ENCODE data around the gene ELOVL6.

DNA sequence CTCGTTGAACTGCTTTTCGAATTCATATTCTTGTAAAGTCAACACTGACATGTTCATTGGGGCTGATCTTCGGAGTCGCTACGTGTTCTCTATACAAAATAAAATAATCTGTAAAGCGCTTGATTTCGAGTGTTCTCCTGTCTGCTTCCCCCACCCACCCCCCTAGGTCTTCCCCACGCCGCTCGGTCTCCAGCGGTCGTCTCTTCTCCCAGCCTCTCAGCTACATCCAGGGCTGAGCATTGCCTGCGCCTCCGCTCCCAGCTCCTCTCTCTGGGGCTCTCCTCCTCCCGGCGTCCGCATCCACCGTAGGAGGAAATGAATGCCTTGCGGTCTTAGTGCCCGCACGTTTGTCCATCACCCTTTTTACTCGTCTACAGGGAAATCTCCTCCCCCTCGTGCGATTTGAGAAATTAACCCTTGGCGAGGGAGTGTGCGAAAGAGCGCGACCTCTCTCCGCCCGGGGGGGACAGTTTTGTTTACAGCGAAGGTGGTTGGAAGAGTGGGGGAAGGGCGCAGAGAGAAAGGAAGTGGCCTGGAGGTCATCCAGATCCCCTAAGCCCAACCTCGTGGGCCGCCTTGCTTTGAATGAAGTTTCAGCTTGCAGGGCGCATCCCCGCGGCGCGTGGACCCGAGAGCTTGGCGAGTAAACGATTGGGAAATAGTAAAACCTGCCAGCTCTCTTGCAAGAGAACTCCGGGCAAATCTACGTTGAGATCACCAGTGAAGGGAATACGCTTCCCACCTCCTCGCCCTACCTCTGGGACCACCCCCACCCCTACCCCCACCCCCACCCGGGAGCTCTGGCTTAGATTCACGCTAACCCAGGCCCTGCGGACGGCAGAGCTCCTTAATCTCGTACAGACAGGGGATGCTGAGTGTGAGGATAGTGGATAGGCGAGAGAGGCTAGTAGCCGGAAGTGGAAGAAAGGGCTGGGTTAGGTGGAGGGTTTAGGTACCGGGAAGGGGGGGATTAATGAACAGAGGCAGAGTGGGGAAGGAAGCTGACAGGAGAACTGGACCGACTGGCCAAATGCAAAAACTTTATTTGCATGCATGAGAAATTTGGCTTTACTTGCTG lies at the start of gene ELOVL6:
TSS of gene ELOVL6 (minus strand) at position 337 of the 1,078 bp plus-strand sequence.
- RRBS: 2% methylated on average over 6 of the region's 55 CpGs

GRCh38 chr4:110613960-110614494 lies 8.8 kb downstream of the PITX2 start:
- RRBS: no CpG with 5 or more reads among the region's 20 CpGs

- RRBS: 31% methylated on average over 22 of the region's 60 CpGs
Measured at GRCh38 chr4:110632028-110632704, 9.3 kb upstream of the PITX2 start.

- RRBS: no CpG with 5 or more reads among the region's 2 CpGs
Measured at GRCh38 chr4:112187452-112188126, 42.3 kb downstream of the FAM241A start.

- RRBS: no CpG with 5 or more reads among the region's 9 CpGs
Measured at GRCh38 chr4:112398415-112399450, 101.6 kb downstream of the ALPK1 start.

- RRBS: no CpG with 5 or more reads among the region's 17 CpGs
Measured at GRCh38 chr4:112564721-112565078, 48.7 kb upstream of the NEUROG2 start.

DNA sequence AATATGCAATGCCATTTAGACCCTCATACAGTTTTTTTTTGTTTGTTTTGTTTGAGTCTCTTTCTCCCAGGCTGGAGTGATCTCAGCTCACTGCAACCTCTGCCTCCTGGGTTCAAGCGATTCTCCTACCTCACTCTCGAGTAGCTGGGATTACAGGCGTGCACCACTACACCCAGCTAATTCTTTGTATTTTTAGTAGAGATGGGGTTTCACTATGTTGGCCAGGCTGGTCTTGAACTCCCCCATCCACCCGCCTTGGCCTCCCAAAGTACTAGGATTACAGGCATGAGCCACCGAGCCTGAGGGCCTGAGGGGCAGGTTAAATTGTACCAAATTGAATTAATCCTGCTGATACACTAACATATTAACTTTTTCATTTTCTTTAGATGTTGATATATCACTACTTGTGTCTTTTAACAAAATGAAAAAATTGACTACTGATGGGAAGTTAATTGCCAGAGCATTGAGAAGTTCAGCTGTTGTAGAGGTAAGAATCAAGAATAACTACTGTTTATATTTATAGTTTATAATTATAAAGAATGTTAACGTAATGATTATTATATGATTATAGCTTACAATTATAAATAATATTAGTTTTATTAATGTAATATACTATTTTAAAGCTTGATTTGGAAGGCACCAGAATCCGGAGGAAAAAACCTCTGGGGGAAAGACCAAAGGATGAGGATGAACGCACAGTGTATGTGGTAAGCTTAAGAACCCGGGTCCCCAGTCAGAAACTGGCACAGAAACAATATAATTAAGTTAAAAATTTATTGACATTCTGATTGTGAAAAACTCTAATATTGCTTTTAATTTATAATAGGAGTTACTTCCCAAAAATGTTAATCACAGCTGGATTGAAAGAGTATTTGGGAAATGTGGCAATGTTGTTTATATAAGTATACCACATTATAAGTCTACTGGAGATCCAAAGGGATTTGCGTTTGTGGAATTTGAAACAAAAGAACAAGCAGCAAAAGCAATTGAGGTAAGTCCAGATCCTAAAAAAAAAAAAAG lies 9.3 kb downstream of the LARP7 start:
- RRBS: 96% methylated on average over 3 of the region's 10 CpGs

DNA sequence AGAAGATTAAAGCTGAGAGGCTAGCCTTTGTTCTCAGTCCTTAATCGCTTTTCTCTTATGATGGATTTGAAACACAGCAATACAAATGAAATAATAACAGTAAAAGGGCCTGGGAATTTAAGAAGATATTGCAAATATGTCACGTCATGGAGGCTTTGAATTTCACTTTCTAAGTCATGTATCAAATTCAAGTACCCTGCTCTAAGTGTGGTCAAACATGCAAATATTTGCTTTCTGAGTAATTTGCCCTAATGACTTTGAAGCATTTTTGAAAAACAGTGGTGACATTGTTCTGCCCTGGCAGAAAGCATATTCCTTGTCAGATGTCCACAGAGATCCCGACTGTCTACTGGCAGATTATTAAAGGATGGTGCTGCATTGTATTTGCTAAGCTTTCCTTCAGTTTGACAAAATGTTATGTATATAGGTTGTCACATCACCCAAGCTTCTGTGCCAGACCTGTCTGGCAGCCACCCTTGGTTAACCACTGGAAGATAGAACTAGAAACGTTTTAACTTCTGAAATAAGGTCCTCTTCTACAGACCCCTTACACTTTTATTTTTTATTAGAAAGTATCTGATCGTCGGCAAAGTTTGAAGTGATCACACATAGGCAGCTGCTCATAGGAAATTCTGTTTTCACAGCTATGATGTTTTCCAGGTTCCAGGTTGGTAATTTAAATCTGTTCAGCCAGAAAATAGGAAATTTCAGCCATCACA lies 92.5 kb downstream of the ANK2 start:
- RRBS: no CpG with 5 or more reads among the region's 6 CpGs

GRCh38 chr4:113147519-113148199 lies 98.2 kb downstream of the ANK2 start:
- RRBS: no CpG with 5 or more reads among the region's 2 CpGs

- RRBS: no CpG with 5 or more reads among the region's 1 CpG
Measured at GRCh38 chr4:113294422-113294958, 245.0 kb downstream of the ANK2 start.

DNA sequence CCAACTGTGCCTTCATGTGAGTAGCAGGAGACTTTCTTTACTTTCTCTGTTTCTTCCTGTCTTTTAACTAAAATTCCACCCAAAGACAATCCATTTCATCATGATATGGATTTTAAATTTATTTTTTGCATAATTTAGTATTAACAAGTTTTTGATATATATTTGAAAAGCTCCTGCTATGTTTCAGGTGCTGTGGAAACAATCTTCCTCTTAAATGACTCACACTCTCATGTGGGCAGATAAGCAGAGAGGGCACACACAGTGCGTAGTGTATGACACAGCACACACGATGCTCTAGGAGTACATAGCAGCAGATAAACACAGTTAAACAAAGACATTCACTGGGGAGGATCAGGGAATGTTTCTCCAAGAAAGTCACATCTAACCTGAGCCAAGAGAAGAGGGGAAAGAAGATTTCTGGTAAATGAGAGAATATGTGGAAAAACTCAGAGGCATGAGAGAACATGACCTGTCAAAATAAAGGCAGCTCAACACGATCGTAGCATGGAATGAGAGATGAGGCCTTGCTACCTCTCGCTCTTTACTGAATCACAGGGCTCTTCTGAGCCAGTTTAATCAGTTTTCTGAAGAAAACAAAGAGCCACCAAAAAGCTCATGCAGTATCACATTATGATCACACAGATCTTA lies 250.9 kb downstream of the ANK2 start:
- RRBS: no CpG with 5 or more reads among the region's 5 CpGs

DNA sequence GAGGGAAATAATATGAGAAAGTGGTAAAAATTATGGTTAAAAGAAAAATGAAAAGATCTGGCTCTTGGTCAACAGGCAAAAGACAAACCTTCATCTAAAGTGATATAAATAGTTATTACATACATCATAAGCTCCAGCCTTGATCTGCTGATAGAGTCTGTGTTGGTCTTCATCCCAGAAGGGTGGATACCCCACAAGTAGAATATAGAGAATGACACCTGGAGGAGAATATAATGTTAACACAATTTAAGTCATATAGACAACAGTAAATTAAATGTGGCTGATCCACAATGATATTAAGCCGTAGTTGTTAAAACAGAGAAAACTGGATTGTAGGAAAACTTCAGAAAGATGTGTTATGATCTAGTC lies 244.1 kb downstream of the CAMK2D start:
- RRBS: no CpG with 5 or more reads among the region's 1 CpG

- RRBS: no CpG with 5 or more reads among the region's 2 CpGs
Measured at GRCh38 chr4:113639272-113639856, 122.2 kb downstream of the CAMK2D start.

DNA sequence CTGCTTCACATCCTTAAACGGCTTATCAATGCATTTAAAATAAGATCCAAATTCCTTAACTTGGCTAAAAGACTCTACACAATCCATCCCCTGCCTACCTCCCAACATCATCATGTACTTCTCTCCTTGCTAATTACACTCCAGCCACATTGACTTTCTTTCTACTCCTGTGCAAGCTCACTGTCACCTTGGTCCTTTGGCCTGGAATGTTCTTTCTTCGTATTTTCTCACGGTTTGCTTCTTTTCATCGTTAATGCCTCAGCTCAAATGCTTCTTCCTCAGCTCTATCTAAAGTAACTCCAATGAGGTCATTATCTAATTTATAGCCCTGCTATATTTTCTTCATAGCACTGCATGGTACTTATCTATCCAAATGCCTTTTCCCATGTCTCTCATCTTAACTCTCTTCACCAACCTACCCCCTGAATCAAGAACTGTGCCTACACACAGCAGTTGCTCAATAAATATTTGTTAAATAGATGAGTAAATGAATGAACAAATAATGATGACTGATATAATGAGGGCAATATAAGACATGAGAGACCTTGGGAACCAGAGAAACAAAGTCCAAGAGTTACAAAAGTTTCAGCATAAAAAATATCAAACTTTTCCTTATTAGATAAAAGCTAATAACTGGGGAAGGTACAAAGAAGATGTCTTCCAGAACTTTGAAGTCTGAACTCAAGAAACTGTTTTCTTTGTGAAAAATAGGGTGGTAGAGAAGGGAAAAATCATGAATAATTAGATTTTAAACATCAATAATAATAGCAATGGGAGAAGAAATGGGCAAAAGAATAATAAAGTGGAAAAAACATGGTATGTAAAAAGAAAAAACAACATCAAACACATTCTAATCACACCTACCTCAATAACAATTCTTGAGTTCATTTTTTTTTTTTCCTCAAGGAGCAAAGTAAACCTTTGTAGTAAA lies 19.6 kb downstream of the CAMK2D start:
- RRBS: no CpG with 5 or more reads among the region's 4 CpGs

GRCh38 chr4:113744273-113745492 lies 16.9 kb downstream of the CAMK2D start:
- RRBS: no CpG with 5 or more reads among the region's 7 CpGs

GRCh38 chr4:113762477-113762721 lies 861 bp upstream of the CAMK2D start:
- RRBS: no CpG with 5 or more reads among the region's 9 CpGs

DNA sequence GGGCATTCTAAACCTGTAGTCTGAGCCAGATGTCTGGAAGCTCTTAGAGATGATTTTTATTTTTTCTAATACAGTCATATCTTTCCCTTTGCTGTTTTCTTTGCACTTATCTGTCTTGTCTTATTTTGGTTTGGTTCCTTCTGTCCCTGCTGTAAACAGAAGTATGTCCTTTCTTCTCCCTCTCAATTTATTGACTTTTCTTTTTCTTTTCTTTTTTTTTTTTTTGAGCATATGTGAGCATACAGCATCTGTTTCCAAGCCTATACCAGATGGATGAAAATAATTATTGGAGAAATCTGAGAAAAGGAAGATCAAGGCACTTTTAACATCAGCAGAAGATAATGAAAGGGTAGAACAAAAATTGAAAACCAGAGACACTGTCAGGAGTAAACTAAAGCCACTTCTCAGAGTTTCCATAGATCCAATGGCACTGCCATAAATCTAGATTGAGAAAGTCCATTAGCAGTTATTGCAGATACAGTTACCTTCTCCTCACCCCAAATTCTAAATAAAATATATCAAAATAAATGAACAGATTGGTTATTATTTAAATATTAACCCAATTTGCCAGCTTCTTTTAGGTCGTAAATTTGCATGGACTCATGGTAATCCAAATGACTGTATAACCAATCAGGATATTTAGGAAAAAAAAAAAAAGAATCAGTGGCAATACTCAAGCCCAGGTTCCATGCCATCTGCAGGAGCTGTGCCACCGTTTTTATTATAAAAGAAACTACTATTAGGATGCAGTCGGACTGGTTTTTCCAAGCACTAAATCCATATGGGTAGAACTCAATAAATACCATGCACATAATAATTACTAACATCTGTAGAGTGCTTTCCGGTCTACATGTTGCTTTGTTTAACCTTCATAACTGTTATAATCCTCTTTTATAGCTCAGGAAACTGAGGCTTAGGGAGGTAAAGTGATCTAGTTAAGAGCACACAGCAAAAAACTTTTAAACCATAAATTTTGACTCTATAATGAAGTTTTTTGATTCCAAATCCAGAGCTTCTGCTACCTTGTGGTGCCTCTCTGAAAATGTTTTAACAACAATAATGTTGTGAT lies 24.3 kb downstream of the ARSJ start:
- RRBS: no CpG with 5 or more reads among the region's 4 CpGs

DNA sequence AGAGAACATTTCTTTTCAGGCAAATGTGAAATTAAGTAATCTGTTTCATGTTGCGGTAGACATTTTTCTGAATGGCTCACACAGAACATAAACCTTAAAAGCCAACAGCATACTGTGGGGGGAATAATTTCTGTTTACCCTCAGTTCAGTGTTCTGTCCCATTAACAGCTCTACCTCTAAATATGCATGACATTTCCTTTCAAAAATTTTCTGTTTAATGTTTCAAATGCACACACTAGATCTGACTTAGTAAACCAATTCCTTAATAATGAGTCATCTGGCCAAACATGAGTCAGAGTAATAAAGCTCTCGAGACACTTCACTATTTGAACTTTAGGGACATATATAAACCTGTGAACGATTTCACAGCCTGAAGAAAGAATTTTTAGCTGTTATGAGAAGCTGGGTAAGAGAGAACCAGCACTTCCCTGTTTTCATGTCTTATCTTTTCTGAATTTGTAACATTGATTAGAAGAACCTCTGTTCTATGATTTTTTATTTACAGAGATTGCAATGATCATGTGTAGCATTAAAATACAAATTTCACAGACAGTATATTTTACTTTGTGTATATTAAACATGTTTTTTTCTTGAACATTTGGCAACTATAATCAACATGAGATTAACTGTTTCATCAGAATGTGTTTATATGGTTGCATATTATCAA lies 20.2 kb downstream of the ARSJ start:
- RRBS: no CpG with 5 or more reads among the region's 3 CpGs

DNA sequence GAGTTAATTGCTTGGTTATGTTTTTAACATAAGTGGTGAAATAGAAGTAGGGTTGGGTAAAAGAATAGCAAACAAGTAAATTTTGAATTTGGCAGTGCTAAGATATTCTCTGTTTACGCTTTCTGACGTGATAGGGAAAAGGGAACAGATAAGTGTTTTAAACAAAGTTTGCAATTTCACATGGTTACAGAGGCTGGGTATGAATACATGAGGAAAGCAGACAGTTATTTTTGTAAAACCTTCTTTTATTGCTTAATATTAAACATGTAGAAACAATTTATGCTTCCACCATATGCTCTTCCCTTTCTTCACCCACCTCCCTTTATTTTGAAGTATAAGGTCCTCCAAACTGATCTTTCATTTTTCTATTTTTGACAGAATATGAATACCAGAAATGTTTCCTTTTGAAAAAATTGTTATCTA lies 214.2 kb upstream of the ARSJ start:
- RRBS: no CpG with 5 or more reads among the region's 2 CpGs

- RRBS: no CpG with 5 or more reads among the region's 3 CpGs
Measured at GRCh38 chr4:114601597-114602154, 3.1 kb downstream of the UGT8 start.